ENCODE data around the gene GAPT.

DNA sequence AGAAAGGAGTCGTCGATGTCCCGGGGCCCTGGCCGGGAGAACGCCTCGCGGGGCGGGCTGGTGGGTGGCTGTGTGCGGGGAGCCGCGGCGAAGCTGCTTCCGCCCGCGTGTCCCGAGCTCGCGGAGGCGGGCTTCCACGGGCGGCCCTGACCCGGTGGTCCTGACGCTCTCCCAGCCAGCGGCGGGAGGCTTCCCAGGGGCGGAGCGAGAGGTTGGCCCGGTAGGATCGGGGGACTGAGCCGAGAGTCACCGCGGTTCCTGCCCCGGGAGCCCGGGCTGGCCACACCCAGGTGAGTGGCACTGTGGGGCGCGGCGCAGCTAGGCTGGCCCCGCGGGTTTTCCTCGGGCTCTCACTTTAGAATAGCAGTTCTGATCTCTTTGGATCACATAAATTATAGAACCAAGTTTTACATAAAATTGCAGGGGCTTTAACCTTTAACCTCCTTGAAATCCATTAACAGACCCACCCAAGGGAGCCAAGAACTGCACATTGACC, 29.3 kb upstream of the IL31RA start:
- RRBS: 9% methylated on average over 15 of the region's 40 CpGs

DNA sequence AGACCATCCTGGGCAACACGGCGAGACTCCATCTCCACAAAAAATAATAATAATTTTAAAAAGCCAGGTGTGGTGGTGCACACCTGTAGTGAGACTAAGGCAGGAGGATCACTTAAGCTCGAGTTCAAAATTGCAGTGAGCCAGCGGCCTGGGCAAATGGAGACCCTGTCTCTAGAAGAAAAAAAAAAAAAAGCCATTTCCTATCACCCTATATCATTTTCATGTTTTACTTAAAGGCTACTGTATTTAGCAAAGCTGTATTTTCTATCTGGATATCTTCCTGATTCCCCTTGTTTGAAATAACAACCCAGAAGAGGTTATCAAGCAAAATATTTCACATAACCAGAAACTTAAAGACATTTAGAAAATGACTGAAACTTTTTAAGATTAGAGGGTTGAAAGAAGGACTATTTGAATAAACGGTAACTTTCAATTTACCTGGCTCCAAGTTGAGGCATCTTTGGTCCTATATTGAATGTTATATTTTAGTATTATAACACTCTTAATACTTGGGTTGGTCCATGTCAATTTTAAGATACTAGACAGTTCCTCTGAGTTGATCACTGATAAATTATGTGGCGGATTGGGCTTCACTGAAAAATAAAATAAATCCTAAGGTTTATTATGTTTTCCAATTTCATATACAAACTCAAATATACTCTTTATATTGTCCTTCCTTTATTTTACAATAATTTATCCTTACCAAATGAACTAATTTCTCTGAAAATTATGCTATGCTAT, 31.7 kb downstream of the IL6ST start:
- RRBS: no CpG with 5 or more reads among the region's 6 CpGs

DNA sequence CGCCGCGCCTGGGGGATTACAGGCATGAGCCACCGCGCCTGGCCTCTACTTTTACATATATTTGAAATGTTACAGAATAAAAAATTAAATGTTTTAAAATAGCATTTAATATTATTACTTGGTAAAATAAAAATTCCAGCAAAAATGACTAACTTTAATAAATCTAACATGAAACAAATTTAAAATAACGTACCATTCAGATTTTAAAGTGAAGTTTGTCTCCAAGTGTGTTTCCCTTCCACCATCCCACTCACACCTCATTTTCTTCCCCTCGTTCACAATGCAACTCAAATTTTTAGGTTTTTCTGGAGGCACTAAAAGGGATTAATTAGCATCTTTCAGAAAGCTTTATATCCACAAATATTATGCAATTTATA, 26.7 kb downstream of the IL6ST start:
- RRBS: no CpG with 5 or more reads among the region's 7 CpGs

- RRBS: no CpG with 5 or more reads among the region's 57 CpGs
Observed at GRCh38 chr5:55995088-55995917, 540 bp upstream of the IL6ST start.

DNA sequence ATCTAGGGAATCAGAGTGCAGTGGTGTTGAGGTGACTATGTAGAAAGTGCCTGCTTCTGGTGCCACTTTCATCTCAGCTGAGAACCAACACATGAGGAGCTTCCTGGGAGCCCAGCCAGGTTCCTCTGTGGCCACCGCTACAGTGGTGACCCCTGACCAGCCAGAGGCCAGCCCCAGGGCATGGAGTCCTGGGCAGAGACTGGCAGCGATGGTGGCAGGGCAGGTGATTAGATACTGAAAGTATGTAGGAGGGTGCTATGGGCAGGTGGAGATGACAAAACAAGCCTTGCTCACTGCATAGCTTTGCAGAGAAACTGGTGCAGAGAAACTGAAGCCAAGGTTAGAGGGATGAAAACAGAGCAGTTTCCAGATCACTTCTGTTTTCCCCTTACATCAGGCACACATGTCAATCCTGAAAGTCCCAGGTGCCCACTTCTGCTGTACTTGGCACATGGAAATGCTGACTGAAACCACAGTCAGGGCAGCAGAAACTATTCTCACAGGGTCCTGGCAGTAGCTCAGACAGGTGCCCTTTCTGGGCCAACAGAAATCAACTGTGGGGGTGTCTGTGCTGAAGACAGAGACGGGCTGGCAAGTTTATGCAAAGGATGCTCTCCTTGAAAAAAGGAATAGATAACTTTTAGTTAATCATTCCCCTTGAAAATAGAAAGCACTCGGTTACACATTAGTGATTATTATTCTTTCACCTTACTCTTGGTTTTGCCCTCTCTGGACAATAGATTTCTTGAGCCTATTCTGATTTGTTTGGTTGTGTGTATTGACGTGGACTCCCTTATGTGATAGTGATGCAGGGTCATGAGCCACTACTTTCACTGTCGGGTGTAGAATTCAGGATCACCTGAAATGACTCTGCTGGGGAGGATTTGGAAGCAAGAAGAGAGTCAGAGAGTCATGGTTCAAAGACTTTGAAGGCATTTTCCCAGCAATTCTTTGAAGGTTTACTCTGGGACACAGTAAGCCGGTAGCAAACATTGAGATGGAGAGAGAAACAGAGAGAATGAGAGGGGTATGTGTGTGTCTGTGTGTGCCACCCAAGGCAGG, 90.2 kb downstream of the ANKRD55 start:
- RRBS: no CpG with 5 or more reads among the region's 7 CpGs

DNA sequence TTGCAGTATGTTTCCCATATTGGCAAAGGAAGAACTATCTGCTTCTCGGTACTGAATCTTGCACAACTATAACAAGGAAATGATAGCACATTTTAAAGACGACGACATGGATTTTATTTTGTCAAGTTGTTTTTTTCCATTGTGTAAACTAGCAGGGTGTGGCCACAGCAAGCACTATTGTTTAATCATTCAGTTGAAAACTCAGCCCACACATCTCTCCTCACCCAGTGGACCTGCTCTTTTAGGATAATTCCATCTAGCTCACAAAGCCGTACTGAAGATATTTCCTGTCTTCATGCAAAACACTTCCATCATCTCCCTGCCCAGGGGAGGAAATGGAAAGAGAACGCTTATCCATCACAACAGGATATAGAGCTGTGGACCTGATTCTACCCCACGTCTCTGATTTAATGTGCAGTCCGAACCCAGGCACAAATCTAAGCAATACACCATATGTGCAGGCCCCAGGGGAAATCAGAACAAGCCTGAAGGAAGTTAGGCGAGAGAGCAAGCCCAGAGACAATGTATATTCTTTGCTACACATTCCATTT, 232.3 kb upstream of the ANKRD55 start:
- RRBS: no CpG with 5 or more reads among the region's 8 CpGs

DNA sequence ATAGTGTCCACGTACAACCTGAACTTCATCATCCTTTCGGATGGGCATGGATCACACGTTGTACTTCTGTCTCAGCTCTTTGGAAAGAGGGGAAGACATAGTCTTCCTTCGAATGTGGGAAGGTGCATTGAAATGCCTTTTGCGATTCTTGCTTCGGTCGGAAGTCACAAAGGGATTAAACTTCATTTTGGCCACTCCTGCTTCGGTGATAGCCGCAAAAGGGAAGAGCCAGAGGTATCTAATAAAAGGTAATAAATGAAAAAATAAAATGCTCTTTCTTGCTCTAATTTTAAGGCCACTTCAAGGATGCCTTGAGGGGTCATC, 271.7 kb upstream of the ANKRD55 start:
- RRBS: no CpG with 5 or more reads among the region's 9 CpGs

DNA sequence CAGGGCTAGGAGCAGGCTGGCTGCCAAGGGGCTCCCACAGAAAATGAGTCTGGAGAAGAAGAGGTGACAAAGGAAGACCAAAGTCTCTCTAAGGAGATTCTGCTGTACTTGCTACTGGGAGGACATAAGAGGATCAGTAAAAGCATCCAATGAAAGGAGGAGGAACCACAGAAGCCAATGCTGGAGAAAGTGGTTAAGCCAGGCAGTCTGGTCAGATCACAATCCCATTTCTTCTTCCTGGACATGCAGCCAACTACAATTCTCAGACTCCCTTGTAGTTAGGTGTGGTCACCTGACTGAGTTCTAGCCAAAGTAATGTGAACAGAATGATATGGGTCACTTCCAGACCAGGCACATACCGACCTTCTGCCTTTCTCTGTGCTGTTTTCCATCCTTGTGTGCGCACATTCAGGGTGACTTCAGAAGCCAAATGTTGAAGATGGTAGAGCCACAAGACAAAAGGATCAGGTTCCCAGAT, 174.3 kb upstream of the MAP3K1 start:
- RRBS: no CpG with 5 or more reads among the region's 2 CpGs

DNA sequence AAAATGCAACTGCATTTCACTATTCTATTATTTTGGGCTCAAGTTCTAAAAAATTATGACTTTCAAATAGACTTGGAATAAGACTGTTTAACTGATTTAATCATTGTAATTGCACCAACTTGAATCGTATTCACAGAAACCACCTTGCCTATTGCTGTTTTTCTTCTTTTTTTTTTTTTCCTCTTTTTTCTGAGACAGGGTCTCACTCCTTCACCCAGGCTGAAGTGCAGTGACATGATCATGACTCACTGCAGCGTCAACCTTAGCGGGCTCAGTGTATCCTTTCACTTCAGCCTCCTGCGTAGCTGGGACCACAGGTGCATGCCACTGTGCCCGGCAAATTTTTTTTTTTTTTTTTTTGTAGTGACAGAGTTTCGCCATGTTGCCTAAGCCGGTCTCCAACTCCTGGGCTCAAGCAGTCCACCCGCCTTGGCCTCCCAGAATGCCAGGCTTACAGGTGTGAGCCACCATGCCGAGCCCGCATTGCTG, 13.7 kb downstream of the MAP3K1 start:
- RRBS: no CpG with 5 or more reads among the region's 10 CpGs

DNA sequence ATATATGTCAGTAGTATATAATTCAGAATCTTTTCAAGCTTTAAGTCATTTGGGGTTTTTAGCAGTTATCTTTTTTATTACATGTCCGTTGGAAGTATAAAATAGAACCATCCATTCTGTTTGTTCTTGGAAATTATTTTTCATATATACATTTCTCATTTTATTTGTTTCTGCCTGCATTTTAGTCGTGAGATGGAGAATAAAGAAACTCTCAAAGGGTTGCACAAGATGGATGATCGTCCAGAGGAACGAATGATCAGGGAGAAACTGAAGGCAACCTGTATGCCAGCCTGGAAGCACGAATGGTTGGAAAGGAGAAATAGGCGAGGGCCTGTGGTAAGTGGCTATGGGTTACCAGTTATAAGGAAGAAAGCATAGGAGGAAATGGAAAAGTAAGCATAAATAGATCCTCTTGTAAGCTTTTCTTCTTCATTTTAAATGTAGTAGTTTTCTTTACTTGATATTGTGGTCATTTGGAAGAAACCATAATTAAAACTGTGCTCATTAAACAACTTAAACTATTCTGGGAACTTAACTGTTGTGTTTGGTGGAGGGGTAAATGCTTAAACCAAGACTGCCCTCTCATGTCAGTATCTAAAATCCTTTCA, 41.2 kb downstream of the MAP3K1 start:
- RRBS: no CpG with 5 or more reads among the region's 6 CpGs

DNA sequence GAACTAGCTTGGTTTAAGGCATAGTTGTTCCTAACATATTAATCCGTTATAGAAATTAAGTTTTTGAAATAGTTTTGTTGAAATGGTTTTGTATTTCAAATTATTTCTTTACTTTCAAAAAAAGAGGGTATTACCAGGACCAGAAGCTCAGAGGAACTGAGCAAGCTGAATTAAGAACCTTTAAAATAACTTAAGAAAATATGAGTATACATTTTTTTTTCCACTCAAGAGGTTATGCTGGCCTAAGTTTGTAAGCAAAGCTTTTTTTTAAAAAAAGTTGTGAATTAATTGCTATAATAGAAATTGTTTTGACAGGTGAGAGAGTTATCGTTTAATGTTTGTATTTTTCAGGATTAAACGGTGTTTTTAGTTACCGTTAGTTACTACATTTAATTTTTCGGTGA, 3.1 kb downstream of the GPBP1 start:
- RRBS: no CpG with 5 or more reads among the region's 5 CpGs

DNA sequence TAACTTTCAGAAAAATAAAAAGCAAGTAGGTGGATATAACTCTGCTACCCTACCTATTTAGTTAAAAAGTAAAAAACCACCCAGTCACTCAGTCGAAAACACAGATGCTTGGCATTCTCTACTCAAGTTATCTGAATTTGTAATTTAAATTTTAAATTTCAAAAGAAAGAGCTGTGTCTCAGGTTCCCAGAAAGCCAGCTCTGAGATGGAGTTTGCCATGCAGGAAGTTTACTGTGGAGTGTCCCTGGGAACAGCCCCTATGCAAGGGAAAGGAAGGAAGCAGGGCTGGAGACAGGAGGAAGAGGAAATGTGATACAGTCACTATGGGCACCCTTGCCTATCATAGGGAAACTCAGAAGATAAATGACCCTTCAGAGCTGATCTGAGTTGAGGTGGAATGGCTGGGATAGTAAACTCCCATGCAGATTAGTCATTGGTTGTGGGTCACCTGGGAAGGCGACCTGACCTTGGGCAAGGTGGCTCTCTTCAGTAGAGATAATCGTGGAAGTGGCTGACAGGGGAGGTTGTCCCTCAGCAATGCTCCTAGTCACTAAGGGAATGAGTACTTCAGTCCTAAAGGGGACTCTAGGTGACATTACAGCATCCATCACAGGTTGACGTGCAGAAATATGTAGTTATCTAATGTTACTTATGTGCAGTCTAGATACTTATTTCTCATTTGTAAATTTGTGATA, 408.9 kb upstream of the ACTBL2 start:
- RRBS: no CpG with 5 or more reads among the region's 4 CpGs

- RRBS: no CpG with 5 or more reads among the region's 3 CpGs
Observed at GRCh38 chr5:58073317-58073810, 386.5 kb downstream of the PLK2 start.

DNA sequence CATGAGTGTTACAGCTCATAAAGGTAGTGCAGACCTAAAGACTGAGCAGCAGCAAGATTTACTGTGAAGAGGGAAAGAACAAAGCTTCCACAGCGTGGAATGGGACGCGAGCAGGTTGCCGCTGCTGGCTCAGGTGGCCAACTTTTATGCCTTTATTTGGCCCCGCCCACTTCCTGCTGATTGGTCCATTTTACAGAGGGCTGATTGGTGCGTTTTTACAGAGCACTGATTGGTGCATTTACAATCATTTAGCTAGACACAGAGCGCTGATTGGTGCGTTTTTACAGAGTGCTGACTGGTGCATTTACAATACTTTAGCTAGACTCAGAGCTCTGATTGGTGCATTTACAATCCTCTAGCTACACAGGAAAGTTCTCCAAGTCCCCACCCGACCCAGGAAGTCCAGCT, 13.8 kb downstream of the PLK2 start:
- RRBS: no CpG with 5 or more reads among the region's 9 CpGs

DNA sequence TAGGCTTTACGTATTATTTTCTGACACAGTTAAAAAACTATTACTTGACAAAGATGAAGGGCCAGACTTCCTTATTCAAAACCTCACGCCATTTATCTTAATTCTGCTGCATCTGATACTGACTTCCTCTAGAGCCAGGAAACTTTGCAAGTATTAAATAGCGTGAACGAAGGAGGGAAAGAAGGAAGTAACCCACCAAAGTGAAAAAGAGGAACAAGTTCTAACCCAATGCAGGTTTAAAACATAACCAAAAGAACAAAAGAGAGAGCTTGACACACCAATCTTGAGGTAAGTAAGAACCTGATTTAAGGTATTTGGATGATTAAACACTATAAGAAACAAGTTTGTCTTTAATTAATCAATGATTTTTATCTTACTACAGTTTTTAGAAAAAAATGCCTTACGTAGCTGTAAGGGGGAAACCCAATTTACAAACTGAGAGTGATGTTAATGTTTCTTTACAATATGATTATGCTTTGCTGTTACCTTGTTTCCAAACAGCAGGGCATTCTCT, at the start of gene GAPT:
GAPT (plus strand) TSS at position 182 of the 514 bp plus-strand sequence.
- RRBS: no CpG with 5 or more reads among the region's 5 CpGs

DNA sequence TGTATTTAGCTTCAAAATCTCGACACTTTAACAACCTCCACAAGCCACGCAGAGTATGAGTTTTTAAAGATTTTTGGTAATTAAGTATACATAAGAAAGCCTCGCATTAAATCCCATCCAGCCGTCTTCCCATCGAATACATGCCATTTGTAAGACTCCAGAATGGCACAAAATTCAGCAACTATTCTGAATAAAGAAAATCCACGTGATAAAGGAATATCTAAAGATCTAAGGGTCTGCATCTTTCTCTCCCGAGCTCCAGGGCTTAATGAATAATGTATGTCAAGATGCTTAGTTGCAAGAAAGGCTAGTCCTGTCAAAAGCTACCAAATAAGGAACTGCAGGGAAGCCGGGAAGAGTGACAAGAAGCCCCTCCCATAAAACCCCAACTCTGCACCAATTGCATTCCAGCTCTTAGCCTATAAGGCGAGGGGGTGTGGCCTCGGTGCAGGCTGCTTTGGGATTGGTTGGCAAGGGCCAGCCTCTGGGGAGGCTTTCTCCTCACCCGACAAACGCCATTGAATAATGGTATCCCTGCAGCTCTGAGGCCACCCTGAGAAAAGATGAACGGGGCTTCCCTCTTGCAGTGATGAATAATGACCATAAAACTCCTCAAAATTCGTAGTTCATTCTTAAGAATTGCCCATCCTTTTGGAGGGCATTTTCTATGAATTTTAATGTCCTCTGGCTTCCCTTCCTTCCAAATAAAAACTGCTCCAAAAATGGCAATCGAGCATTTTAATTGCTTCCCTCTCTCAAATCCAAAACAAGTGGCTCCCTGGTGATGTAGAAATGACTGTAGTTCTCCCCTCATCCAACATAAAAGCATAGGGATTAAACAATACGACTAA, 416.9 kb downstream of the RAB3C start:
- RRBS: no CpG with 5 or more reads among the region's 16 CpGs

DNA sequence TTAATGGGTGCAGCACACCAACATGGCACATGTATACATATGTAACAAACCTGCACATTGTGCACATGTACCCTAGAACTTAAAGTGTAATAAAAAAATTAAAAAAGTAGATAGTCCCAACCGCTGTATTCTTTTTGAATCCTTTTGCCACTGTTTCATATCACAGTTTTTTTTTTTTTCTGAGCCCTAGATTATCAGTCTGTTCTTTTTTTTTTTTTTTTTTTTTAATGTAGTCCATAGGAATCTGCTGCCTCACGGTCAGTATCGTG, 433.2 kb downstream of the RAB3C start:
- RRBS: no CpG with 5 or more reads among the region's 3 CpGs

GRCh38 chr5:59331199-59331687, 562.3 kb downstream of the PDE4D start:
- RRBS: no CpG with 5 or more reads among the region's 7 CpGs

GRCh38 chr5:59429813-59430573, 463.5 kb downstream of the PDE4D start:
- RRBS: no CpG with 5 or more reads among the region's 8 CpGs